Glomerular endothelial cell (primary cell): ENCODE measurements around a stretch of chr10.

DNA sequence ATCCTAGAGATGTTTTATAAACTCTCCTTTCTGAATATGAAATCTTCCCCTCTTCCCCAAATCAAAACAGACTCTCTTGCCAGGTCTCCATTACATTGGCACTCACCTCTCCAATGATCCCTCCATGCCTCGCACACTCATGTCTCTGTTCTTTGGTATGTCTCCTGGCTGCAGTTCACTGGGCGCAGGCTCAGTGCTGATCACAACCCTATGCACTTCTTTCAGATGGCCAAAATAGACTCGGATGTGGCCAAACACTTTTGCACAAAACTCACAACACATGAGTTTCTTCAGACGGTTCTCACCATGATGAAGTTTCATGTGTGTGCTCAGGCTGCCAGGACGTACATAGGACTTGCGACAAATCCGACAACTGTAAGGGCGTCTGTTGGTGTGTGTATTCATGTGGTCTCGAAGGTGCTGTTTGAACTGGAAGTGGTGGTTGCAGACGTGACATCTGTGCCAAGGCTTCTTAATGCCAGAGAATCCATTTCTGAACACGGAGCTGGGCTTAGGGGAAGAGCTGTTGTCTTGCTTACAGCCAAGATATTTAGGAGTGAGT lies 183.2 kb downstream of the ZNF438 start:
- RAMPAGE, long total RNA, result no peak

DNA sequence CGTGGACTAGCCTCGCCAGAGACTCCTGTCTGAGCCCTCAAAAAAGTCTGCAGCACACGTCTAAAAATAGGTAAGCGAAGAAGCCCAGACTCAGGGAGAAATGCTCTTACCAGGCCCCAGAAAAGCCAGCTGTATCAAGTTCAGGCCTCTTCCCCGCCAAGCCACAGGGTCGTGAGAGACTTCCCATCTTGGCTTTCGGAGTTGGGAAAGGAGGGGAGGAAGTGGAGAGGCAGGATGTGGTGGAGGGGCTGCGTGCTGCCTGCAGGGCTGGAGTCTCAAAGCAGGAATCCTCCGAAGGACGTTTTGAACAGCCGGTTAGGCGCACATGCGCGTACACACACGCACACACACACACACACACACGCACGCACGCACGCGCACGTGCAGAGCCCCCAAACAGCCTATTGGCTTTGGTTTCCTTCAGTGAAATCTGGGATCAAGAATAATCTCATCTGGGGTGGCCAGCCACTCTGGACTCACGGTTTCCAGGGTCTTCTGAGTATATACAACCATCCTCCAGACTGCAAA lies 114.8 kb upstream of the ZNF438 start:
- RAMPAGE, long total RNA, result no peak

- RAMPAGE, long total RNA, result no peak
Measured at GRCh38 chr10:31320171-31321128, 1.4 kb downstream of the ZEB1 start.

DNA sequence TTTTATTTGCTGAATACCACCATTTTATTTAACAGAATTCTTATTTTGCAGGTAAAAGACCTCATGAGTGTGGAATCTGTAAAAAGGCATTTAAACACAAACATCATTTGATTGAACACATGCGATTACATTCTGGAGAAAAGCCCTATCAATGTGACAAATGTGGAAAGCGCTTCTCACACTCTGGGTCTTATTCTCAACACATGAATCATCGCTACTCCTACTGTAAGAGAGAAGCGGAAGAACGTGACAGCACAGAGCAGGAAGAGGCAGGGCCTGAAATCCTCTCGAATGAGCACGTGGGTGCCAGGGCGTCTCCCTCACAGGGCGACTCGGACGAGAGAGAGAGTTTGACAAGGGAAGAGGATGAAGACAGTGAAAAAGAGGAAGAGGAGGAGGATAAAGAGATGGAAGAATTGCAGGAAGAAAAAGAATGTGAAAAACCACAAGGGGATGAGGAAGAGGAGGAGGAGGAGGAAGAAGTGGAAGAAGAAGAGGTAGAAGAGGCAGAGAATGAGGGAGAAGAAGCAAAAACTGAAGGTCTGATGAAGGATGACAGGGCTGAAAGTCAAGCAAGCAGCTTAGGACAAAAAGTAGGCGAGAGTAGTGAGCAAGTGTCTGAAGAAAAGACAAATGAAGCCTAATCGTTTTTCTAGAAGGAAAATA lies 207.7 kb downstream of the ZEB1 start:
- RAMPAGE, long total RNA, result no peak

DNA sequence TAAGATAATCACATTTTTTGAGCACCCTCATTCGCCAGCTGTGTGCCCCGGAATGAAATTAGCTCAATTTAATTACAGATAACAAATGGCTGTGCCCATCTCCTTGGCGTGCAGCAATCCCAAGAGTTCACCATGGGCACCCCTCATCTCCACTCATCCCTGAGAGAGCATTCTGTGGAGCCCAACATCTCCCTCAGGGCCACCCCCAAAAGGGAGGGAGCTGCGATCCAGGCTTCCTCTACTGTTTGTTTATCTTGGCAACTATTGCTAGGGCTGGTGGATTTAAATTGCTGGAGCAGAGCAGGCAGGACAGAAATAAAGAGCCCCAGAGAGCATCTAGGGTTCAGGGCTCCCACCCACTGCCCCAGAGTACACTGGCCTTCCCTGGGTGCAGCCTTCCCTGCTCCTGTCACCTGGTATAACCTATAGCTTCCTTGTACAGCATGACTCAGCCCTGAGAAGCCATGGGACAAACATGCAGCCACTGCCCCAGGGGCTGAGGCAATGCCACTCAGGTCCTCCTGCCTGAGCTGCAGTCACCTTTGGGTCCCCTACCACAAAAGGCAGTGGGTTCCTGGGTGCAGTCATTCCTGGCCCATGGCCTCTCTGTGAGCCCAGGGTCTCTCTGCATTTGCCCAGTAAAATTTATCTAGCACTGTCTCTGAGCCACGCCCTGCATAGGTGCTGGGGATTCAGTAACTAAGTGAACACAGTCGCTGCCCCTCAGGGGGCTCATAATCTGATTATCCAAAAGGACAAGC lies 263.7 kb downstream of the ZEB1 start:
- RAMPAGE, long total RNA, result no peak

DNA sequence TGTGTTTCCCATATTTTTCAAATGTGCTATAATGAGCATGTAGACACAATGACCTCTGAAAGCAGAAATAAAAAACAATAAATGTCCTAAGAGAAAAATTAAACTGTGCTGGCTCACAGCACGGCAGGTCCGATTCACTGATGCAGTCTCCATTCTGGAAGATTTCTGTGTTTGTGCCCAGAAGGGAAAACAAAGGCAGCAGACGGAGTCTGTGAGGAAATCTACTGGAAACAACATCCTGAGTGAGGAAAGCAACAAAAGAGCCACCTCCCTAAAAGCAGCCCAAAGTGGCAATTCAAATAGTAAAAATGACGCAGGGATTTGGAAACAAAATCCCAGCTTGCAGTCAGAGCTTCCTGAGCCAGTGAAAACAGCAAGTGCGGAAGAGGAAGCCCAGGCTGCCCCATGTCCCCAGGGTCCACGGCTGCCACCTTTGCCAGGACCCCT lies 231.5 kb downstream of the ARHGAP12 start:
- RAMPAGE, long total RNA, result no peak

DNA sequence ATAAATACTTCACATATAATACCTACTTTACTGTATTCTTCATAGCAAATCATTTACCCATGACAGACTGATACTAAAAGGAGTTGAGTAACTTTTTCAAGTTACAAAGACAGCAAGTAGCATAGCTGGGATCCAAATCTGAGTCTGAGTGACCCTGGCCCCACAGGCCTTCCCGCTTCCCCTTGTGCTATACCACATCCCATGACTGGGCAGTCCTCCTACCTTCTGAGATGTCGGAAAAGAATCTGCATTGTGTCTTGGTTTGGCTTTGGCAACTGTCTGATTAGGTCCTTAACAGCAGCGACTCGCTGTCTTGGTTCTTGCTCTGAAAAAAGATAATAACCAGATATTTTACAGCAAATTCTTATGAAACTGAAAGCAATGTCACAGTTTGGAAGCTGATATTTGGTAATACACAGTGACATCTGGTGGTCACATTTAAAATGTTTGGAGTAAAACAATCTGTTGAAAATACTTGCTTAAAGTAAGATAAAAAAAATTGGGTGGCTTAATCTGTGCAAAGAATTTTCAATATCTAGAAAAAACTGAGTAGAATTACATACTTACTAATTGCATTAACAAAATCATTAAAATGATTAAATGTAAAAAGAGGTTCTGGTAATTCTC lies 120.1 kb downstream of the ARHGAP12 start:
- RAMPAGE, long total RNA, result no peak

GRCh38 chr10:31942704-31943266 lies 14.2 kb upstream of the ARHGAP12 start:
- RAMPAGE, long total RNA, result no peak

- RAMPAGE, long total RNA, result no peak
Measured at GRCh38 chr10:32033539-32034101, 22.6 kb downstream of the KIF5B start.

- RAMPAGE, long total RNA, result no peak
Measured at GRCh38 chr10:32141038-32141469, 84.8 kb upstream of the KIF5B start.

- RAMPAGE, long total RNA, result no peak
Measured at GRCh38 chr10:32318273-32319323, 28.4 kb downstream of the EPC1 start.

GRCh38 chr10:32348302-32348578 lies 1.3 kb upstream of the EPC1 start:
- RAMPAGE, long total RNA, result no peak

GRCh38 chr10:32447137-32447332 lies 1.1 kb downstream of the CCDC7 start:
- RAMPAGE, long total RNA, result no peak

DNA sequence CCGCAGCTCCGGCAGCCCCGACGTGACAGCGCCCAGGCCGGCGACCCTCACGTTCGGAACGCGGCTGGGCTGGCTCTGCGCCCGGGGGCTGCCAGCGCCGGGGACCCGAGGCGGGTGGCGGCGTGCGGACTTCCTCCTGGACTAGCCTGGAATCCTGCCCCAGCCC lies 328 bp downstream of the ITGB1 start:
- RAMPAGE, long total RNA, result no peak

DNA sequence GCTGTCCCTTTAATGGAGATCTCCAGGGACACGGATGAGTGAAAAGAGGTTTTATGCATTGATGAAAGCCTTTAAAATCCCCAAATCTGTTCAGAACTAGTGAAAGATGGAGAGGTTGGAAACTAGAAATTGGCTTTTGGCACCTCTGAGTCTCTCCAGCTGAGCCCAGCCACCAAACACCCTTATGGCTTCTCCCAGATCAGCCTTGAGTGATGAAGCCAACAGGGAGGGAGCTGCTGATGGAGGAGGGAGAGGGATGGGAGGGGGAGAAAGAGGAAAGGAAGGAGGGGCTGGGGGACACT lies 184.0 kb upstream of the ITGB1 start:
- RAMPAGE, long total RNA, result no peak

- RAMPAGE, long total RNA, result no peak
Measured at GRCh38 chr10:33185998-33186652, 148.3 kb downstream of the NRP1 start.

DNA sequence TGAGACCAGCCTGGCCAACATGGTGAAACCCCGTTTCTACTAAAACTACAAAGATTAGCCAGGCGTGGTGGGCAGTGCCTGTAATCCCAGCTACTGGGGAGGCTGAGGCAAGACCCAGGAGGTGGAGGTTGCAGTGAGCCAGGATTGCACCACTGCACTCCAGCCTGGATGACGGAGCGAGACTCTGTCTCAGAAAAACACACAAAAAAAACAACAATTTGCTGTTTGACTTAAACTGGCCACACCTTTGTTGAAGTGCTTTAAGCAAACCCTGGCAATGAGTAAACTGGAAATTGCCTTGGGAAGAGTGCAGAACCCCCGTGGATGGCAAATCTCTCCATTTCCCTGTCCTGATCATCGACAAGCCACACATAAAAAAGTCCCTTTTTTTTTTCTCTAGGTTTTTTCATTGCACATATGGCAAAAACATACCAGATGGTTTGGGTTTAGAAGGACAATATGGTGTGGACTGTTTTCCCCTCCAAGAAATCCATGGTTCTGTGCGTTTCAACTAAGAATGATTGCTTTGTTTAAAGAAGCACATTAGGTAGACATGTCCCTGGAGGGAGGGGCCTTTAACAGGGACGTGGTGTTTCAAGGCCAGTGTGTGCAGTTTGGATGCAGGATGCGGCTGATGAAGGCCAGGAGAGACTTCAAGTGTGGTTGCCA lies 76.9 kb downstream of the NRP1 start:
- RAMPAGE, long total RNA, result no peak

- RAMPAGE, long total RNA, result no peak
Measured at GRCh38 chr10:34194143-34194629, 620.9 kb downstream of the PARD3 start.

DNA sequence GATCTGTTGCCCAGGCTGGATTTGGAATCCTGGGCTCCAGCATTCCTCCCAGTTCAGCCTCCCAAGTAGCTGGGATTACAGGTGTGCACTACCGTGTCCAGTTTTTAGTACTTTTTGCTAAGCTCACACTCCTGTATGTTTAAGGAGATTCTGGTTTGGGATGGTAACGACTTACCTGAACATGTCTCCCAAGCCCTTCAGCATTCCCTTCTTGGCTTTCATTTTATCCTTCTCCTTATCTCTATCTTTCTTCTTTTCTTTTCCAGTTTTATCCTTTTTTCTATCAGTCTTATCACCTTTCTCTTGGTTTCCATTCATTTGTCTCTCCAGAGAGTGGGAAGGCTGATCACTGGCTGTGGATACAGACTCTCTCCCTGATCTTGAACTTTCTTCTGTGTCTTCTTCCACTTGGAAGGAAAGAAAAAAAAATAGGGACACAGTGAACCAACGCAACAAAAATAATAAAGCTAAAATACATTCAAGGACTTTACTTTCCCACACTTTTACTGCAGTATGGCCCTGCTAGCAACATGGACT lies 498.1 kb downstream of the PARD3 start:
- RAMPAGE, long total RNA, result no peak

DNA sequence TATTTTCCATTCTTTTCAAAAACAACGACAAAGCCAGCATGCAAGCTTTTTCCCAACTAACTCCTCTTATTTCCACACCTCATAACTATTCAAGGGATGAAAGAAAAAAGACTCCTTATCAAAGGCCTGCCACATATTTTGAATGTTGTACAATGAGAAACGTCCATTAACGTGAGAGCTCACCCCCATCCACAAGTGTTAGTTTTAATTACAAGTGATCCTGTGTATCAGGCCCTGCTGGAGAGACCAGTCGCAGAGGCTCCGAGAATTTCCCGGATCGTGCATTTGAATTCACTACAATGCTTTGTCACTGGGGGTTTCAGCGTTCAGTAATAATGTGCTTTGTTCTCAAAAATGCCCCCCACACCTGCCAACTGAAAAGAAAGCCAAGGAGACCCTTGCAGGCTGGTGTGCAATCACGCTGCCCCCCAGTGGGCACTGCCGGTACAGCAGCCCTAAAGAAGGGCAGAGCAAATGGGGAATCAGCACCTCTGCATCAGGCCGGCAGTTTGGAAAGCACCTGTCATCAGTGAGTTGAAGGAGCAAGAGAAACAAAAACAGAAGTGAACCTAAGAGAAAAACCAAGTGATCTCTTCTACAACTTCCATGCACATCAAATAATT lies 177.7 kb downstream of the PARD3 start:
- RAMPAGE, long total RNA, result no peak